ENCODE results near the gene FAM180A.

- PRO-cap = no peak
These were observed 290.8 kb upstream of the LRGUK start for GRCh38 chr7:133836274-133836791.

DNA sequence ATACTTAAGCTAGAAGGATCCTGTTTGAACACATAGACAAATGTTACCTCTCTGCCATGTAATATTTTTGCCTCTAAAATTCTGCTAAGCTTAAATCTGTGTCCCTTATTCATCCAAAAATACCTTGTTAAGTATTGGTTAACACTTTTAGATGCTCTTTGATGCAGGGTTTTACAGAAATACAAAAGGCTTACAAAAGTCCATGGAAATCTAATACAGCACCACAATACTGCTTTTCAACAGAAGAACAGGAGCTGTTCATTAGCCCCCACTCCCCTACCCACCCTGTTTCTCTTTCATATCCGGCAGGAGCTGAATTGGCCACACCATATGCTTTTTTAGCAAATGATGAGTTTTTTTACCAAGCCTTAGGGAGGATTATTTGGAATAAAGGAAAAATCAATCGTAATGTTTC is 143.5 kb upstream of the LRGUK start:
- PRO-cap = no peak

DNA sequence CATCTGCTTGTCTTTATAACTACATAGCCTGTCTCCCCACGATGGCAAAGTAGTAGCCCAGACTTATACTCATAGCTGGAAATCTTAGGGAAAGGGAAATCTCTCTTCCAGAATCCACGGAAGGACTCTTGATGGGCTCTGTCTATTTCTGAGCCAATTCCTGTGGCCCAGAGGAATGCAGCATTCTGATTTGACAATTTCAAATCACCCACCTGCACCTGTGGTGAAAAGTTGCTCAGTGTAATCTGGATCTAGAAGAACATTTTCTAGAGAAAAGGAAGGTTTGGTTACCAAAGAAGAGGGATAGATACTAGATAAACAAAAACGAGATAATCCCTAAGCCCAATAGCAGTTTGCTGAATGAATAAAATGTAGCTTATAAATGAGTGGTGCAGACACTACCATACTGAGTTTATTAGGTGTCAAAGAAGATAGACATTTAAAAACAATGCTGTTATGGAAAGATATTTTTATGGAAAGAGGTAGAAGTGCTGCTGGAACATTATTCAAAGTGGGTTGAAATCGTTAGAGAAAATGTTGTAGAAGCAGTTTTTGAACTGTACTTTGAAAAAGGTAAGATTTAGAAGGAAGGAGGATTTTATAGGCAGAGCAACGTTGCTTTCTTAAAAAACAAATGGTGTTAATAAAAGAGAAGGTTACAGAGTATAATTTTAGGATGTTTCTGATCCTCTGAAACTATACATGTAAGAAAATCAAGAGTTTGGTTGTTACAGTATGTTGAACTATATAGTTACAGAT is 100.7 kb upstream of the LRGUK start:
- PRO-cap = no peak

DNA sequence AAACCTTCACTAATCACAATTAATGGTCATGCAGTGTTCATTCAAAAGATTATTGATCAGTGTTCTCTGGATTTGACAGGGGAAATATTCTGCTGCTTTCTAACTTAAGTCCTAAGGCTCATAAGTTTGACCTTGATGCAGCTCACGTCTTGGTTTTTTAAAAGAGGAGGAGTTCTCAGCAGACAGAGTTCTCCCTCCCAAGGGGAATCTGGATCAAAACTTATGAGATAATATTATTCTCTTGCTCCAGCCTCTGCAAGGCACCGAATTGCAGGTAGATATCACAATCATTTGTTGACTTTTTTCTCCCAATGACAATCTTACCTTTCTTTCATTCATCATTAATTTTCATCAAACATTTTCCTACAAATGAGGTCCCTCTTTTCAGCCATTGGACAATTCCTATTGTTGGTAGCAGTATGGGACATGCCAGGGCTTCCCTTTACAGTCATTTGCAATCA is 10.1 kb upstream of the AKR1B10 start:
- PRO-cap = no peak

- PRO-cap = bidirectional peak, plus-strand start at chr7:134646853, minus-strand start at chr7:134646563
These were observed 628 bp upstream of the BPGM start for GRCh38 chr7:134645798-134646652.

DNA sequence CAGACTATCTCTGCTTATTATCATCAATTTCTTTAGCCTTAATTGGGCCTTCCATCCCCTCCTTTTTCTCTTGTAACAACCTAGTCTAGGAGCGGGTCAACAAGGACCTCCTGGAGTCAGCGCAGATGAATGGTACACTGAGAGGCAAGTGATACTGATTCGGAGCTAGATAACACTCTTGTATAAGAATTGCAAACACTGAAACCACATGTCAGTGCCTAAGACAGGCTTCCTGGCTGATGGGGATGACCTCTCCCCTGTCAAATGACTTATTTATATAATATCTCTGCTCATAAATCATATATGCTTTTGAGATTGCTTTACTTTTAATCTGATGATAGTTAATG is 22.7 kb downstream of the BPGM start:
- PRO-cap = no peak

DNA sequence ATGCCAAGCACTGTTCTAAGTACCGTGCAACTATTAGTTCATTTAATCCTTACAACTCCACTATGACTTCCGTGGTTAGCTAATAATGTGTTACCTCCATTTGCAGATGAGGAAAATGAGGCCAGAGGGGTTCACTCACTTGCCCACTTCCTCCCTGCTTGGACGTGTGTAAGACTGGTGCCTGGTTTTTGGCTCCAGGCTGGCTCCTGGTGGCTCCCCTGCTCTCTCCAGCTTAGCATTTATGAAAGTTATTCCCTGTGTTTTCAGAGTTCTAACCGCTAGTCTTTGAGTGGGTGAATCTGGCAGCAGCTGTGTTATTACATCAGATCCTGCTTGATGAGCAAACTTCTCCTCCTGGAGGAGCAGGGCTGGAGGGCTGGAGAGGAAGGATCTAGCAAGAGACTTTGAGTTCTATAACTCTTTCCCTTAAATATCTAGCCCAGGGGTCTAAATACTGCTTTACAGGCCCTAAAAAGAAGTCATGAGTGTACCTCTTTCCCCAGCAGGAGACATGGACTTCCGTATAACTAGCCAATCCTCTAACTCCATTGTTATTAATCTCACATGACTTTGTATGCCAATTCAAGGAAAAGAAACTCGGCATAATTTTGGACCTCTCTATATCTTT is 80.9 kb upstream of the AGBL3 start:
- PRO-cap = no peak

DNA sequence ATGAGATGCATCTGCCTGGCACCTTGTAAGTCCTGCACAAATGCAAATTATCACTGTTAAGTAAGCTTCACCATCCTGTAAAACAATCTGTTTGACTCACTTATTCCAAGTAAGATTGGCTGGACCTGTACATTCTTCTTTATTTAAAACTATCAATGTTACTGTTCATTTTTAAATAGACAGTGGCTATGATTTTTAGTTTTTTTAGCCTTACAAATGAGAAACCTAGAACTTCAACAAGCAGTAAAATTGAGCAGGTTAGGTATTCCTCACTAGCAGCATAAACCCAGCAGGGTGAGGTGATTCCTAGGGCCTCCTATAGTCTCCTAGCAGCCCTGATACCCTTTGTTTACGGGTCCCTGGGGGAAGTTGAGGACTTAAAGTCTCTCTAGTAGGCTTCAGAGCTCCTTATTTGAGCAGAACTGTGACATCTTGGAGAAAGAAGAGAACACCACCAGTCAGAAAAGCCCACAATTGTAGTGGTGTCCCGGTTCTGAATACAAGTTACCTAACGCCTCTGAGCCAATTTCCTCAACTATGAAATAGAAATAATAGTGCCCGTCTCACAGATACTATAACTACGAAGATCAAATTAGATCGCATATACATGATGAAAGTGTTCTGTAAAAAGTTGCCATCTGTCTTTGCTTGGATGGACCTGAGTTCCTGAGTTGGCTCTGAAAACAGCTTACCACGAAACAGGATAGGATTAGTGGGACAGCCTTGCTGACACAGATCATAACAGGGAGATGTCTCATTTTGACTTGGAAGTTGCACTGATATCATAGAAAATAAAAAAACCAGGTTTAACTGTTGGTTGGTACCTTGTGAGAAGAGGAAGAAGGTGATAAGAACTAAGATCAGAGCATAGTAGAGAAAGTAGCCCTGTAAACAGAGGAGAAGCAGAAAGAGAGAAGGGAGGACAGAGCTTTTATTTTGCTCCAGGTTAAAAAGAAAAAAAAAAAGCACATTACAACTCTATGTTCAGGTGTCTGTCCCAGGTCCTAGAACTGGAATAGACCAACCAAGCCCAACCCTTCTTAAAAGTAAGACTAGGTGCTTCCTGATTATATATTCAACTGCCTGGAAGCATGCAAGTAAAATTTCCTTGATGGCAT is 79.5 kb upstream of the AGBL3 start:
- PRO-cap = no peak

GRCh38 chr7:134939145-134939591 is 47.1 kb upstream of the AGBL3 start:
- PRO-cap = no peak

GRCh38 chr7:134954402-134954974 is 31.8 kb upstream of the AGBL3 start:
- PRO-cap = no peak

GRCh38 chr7:134992633-134993335 is 6.5 kb downstream of the AGBL3 start:
- PRO-cap = no peak

GRCh38 chr7:134994951-134996125 is 9.0 kb downstream of the AGBL3 start:
- PRO-cap = unidirectional peak, minus-strand start at chr7:134995437

DNA sequence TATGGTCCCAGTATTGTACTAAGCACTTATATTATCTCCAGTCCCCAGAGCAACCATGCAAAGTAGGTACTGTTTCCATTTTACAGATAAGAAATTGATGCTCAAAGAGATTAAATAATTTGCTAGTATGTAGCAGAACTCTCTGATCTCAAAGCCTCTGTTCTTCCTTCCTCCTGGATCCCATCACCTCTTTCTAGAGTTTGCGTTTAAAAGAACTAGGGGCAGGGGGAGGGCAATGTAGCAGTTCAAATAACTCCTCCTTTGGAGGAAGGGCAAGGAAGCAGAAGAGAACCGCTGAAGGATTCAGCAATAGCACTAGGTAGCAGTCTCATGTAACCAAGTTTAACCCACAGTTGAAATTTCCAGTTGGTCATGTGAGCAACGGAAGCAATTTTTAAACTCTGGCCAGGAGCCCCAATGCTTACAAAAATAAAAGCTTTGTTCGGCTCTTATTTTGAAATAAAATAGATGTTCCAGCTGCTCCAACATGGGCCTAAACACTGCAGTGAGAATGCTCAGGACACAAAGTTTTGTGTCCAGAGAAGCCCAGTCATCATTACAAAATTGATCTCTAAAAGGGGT is 694 bp upstream of the TMEM140 start:
- PRO-cap = unidirectional peak, plus-strand start at position 275 of the sequence

DNA sequence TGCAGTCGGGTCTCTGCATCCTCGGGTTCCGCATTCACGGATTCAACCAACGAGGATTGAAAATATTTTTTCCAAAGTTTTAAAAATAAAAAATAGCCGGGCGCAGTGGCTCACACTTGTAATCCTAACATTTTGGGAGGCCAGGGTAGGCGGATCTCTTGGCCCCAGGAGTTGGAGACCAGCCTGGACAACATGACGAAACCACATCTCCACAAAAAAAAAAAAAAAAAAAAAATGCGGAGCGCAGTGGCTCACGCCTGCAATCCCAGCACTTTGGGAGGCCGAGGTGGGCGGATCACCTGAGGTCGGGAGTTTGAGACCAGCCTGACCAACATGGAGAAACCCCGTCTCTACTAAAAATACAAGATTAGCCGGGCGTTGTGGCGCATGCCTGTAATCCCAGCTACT is 877 bp upstream of the WDR91 start:
- PRO-cap = no peak

- PRO-cap = no peak
These were observed 3.9 kb upstream of the WDR91 start for GRCh38 chr7:135215185-135215639.

- PRO-cap = no peak
These were observed 42.9 kb upstream of the STMP1 start for GRCh38 chr7:135619232-135619928.

DNA sequence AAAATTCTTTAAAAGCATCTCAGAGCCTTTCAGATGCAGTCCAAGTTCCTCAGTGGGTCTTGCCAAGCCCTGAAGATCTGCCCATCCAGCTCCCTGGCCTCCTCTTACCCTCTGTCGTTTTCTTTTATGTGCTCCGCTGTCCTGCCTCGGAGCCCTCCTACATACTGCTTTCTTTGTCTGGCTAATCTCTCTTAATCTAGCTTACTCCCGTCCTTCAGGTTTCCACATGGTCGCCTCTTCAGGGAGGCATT is 30.4 kb downstream of the SLC13A4 start:
- PRO-cap = no peak

DNA sequence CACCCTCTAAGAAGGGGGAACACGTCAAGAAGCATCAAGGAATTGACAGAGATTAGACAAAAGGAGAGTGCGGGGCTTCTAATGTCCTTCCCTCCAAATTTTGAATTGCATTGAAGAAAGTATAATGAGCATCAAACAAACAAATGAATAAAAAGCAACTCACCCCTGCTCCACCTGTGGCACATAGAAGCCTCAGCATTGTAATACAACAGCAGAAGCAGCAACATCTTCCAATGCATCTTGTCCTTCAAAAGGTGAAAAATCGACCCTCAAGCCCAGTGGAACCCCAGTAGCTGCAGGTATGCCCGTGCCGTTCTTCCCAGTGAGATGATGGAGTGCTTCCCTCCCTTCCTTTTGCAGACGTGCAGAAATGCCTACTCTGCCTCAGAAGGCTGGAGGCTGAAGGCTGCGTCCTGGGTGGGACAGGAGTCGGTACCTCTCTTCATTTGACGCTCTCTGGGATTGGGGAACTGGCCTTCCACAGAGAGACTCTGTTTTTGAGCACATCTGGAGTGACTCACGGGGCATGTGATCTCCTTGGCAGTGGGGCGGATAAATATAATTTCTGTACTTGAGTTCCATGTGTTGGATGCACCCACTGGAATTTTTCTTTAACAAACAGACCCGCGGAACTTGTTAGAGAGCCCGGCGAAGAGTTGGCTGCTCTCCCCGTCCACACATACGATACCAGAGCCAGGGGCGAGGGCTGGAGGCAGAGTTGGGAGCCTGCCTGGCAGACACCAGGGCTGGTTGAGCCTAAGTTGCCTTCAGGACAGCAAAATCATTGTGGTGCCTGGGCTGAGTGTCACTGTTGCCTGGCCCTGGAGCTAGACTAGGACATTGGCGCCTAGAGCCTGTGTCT is at the start of gene FAM180A:
Gene FAM180A, minus strand, starts transcription at position 472 of the 862 bp plus-strand sequence.
- PRO-cap = unidirectional peak, minus-strand start at position 472 of the sequence

GRCh38 chr7:135755258-135755752 is 6.7 kb upstream of the FAM180A start:
- PRO-cap = no peak

DNA sequence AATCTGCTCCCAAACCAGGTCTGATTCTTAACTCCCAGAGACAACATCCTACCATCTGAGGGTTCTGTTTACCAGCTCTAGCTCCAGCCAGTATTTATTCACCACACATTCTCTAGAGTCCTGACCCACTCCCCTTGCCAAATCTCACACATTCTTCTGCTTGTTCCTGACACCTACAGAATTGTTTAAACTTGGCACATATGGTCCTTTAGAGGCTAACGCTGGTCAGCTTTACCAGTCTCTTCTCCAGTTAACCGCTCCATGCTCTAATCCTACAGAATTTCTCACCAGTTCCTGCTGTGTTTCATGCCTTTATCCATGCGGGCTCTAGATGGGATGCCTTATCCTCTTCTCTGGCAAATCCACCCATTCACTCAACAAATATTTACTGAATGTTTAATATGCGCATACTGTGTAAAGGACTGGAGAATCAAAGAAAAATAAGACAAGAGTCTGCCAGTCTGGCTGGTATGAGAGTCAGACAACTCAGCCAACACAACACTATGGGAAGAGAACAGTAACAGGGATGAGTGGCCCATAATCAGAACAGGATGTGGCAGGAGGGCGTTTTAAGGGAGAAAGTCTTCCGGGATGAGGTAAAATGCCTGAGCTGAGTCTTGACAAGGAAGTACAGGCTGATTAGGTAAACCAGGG is 46.3 kb downstream of the MTPN start:
- PRO-cap = no peak